Umbilical cord (tissue), 2 donors: ENCODE results near the genes RAB7A and ALG1L2.

- RAMPAGE, long total RNA = start-site peak on the plus strand at chr3:128726142-128726216, 52 and 28 reads in 2 replicates
These were observed at the start of gene RAB7A for GRCh38 chr3:128725886-128726542. RAB7A (plus strand) TSS chr3:128726183.

GRCh38 chr3:128726543-128727329 is 753 bp downstream of the RAB7A start:
- RAMPAGE, long total RNA = no peak

DNA sequence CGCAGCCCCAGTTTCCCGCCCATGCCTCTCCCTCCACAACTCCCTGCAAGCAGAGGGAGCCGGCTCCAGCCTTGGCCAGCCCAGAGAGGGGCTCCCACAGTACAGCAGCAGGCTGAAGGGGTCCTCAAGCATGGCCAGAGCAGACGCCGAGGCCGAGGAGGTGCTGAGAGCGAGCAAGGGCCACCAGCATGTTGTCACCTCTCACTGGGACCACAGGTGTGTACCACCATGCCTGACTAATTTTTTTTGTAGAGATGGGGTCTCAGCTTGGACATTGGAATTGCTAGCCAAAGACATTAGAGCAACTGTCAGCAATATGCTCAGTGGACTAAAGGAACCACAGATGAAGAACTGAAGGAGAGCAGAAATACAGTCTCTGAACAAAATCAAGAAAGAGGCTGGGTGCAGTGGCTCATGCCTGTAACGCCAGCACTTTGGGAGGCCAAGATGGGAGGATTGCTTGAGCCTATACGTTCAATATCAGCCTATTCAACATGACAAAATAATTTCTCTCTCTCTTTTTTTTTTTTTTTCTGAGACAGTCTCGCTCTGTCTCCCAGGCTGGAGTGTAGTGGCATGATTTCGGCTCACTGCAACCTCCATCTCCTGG is 17.4 kb downstream of the RAB7A start:
- RAMPAGE, long total RNA = no peak

DNA sequence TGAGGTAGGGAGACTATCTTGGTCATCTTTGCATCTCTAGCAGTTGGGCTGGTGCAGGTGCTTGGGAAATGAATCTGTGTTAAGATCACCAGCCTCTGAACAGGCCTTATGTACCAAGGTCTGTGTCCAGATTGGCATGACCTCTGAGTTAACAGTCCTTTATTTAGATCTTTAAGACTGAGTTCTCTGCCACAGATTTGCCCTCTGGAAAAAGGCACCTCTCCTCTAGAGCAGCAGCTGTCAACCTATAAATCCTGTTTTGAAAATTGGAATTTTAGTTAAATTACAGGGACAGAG is 35.4 kb downstream of the RAB7A start:
- RAMPAGE, long total RNA = no peak

DNA sequence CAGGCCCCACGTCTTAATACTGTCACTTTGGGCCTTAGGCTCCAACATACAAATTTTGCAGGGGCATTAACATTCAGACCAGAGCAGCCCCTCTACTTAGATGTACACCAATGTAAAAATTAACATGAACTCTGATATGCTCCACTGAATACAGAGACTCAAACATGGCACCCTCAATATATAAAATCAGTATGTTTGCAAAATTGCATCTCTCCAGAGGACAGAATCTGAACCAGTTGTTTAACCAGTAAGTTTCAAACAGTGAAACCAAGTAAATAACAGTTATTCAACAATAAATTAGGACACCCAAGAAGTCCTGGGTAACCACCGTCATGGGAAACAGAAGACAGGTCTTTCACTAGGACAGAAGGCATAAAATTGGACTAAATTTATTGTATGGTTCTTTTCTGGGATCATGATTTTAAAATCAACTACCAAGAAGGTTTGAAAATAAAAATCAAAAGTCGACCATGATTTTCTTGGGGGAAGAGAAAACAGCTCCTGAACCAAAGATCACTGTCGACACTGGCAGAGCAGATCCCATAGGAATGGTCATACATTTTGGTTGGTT is 40.2 kb downstream of the RAB7A start:
- RAMPAGE, long total RNA = no peak

DNA sequence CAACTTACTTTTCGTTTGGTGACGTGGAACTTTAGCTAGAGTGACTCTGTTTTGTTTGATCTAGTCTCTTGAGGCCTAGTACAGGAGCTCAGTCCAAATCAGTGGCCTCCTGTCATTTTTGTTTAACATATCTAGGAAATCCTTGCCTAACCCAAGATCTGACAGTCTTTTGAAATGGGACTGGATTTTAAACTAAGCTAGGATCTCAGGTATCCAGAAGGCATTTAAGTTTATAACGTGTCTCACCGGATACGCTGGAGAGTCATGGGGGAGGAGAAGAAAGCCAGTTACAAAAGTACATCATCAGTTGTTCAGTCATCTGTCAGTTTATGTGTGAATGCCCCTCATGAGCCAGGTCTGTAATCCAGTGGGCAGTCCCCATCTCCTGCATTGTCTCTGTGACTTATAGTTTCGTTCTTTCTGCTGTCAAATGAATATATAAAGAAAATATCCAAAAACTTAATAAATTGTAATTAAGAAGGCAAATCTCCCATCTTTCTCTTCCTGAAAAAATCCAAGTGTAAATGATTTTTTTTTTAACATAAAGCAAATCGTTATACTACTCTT is 44.4 kb downstream of the RAB7A start:
- RAMPAGE, long total RNA = no peak

DNA sequence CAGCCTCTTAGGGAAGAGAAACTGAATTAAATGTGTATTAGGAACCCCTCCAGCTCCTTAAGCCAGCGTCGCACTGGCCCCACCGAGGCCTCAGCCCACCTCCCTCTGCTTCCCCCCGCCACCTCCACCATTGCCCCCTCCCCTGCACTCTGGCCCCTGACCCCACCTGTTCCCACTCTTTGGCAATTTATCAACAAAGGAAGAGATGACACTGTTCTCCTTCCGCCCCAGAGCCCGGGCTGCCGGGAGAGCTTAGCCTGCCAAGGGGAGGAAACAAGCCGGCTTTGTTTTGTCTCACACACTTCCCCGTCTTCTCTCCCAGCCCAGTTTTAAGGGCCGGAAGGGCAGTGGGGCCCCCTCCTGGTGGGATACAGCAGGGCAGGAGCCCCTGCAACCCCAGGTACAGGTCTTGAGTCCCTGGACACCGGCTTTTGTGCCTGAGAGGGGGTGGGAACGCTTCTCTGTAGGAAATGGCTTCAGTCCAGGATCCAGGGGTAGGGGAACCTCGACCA is 27.3 kb downstream of the GP9 start:
- RAMPAGE, long total RNA = no peak

DNA sequence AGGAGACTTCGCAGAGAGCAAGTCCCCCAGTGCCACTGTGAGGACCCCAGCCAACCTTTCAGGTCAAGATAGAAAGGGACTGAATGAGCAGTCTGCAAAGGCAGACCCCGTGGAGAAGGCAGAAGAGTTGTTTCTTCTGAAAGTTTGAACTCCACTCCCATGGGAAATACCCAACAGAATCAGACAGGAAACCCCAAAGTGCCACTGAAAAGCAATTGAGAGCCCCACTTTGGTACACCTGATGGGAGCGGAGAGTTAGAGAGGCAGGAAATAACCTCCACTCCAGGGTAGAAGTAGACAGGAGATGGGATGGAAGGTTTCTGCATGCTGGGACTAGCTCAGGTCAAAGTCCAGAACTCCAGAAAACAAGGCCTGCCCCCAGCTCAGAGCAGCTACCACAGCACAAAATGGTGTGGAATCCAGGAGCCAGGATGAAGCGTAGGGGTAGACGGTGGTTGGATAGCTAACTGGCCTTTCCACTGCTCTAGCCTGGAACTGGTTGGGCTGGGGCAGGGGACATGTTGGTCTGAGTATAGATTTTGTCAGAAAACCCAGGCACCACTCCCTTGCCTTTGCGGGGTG is 1.8 kb upstream of the RAB43 start:
- RAMPAGE, long total RNA = no peak

DNA sequence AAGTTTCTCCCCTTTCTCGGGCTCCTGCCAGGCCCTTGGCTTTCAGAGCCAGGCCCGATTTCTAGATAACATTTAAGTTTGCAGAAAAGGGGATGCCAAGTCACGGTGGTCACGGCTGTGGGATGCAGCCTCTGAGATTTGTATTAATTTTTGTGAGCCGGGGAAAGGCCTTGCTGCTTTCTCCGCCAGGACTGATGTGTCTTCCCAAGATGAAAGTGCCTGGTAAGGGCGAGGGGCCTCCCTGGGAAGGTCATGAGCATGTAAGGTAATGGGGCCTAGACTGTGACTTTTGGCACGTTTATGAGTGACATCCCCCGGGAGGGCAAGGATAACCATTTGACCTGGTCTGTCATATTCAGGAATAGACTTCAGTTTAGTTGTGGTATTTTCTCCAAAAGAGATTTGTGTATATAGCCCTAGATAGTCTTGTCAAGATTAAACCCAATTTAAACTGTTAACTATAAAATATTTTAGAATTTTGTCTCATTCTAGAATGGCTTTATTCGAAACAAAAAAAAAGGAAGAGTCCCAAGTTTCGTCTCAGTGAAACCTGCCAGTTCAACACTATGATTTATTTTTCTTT is 646 bp upstream of the CNBP start:
- RAMPAGE, long total RNA = no peak

DNA sequence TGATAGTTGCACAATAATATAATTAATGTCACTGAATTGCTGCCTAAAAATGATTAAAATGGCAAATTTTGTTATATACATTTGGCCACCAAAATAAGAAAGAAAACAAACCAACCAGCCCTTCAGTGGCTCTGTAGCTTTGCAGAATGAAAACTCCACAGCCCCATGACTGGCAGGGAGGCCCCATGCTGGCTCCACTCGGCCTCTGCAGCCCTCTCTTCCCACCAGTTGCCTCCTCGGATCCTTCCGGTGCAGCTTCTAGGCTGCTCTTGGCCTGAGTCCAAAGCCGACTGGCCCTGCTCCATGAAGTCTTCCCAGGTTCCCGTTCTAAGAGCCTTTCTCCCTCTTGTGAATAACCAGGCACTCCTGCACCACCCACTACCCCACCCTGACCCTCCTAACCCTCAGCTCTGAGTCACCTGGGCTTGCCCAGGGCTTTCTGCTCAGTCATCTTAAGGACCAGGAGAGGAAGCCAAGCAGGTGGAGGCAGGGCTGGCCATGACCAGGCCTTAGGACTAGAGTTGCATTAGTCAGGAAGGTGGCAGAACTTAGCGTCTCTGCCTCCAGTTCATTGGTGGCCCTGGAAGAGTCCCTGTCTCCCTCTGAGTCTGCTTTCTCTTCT is 28.0 kb upstream of the CNBP start:
- RAMPAGE, long total RNA = no peak

- RAMPAGE, long total RNA = no peak
These were observed 16.0 kb upstream of the COPG1 start for GRCh38 chr3:129233288-129234020.

DNA sequence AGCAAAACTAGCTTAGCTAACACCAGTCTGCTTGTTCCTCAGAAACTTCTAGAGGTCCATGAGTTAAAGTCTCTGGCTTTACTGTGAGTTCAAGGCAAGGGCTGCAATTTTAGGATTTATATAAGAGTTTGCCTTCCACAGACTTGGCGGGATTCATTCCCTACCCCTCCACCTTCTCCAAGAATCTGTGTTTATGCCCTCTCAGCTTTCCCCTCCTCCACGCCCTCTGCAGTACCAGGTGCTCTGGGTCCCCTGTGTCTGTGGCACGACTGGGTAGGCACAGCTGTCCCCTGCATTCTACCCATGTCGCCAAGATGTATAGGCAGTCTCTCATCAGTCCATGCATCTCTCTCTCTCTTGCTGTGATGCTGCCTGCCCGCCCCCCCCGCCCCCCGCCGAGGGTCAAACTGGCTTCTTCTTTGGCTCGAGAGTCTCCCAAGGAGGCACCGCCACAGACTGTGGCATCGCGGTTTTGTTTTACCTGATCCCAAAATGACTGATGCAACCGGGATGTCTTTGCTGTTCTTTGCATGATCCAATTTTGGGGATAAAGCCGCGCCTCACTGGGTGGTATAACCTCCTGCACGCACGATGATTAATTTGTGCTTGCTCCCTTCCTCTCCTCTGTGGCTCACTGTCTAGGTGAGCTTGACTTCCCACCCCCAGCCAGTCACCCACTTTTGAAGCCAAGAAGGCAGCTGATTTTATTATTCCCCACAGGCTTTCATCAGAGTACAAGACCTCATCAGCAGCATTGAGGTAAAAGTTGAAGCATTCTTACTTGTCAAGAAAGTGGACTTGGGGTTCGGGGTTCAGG is 43.7 kb downstream of the EFCAB12 start:
- RAMPAGE, long total RNA = no peak

DNA sequence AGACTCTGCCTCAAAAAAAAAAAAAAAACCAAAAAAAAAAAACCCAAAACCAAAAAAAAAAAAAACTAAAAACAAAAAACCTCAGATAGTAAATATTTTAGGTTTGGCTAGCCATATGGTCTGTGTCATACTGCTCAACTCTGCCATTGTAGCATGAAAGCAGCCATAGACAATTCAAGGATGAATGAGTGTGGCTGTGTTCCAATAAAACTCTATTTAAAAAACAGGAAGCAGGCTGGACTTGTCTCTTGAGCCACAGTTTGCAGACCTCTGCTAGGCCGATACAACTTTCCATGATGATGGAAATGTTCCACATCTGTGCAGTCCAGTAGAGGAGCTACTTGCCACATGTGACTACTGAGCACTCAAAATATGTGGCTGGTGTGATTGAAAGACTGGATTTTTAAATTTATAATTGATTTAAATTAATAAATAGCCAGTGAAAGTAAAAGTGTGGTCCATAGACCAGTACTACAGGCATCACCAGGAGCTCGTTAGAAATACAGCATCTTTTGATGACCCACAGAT is 11.1 kb downstream of the EFCAB12 start:
- RAMPAGE, long total RNA = no peak

GRCh38 chr3:129429872-129431074 is 1.8 kb upstream of the EFCAB12 start:
- RAMPAGE, long total RNA = no peak

DNA sequence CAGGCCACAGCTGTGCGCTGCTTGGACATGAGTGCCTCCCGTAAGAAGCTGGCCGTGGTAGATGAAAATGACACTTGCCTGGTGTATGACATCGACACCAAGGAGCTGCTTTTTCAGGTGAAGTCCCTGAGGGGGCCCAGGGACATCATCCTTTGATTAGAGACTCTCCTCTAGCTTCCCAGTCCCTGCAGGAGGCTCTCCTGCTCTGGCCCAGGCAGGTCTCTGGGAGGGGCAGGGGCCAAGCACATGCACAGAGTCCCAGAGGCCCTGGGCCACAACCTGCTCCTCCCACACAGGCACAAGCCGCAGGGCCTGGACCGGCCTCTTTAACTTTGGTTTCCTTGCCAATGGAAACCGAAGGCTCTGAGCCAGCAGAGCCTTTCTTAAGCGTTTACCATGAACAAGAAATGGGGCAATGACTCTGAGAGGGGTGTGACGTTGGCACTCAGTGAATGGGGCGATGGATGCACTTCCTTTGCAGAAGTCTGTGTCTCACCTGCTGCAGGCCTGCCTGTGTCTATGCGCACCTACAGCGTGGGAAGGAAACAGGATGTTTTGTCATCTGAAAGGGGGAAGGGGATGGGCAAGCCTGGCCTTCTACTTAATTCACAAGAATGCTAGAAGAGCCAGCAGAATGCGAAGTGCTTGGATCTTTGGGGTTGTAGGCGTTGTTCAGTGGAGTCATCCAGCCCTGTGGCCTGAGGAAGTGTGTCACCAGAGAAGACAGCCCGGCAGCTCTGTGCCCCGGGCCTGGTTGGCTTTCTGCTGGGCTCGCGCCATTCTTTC is 41.7 kb downstream of the IFT122 start:
- RAMPAGE, long total RNA = no peak

GRCh38 chr3:129485668-129486423 is 42.6 kb upstream of the RHO start:
- RAMPAGE, long total RNA = no peak

DNA sequence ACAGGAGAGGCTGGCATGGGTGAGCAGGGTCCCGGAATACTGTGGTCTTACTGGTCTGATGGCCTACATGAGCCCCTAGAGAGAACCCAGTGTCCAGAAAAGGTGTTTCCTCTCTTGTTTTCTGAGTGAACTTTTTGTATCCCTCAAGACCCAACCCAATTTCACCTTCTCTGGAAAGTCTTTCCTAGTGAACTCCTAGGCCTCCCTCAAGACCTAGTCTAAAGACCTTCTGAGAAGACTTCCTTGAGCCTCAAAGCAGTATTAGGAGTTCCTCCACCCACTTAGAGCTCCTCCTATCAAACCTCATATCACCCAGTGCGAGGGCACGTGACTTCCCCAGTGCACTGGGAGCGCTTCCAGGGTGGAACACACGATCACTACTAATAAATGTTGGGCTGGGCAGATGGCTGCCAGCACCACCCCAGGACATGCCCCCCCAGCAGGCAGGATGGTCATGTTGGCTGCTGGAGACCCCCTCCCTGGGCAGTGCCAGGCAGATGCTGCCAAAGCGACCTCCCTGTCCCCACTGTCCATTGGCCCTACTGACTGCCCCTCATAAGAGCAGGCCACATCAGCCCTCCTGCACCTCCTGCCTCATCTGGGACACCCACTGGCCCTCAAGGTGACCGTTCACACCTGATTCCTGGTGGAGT is 8.4 kb upstream of the PLXND1 start:
- RAMPAGE, long total RNA = no peak

GRCh38 chr3:129722033-129722485 is 115.6 kb upstream of the PLXND1 start:
- RAMPAGE, long total RNA = no peak

GRCh38 chr3:130081460-130082066 is at the start of gene ALG1L2:
ALG1L2 (plus strand) TSS chr3:130081831.
- RAMPAGE, long total RNA = no peak

DNA sequence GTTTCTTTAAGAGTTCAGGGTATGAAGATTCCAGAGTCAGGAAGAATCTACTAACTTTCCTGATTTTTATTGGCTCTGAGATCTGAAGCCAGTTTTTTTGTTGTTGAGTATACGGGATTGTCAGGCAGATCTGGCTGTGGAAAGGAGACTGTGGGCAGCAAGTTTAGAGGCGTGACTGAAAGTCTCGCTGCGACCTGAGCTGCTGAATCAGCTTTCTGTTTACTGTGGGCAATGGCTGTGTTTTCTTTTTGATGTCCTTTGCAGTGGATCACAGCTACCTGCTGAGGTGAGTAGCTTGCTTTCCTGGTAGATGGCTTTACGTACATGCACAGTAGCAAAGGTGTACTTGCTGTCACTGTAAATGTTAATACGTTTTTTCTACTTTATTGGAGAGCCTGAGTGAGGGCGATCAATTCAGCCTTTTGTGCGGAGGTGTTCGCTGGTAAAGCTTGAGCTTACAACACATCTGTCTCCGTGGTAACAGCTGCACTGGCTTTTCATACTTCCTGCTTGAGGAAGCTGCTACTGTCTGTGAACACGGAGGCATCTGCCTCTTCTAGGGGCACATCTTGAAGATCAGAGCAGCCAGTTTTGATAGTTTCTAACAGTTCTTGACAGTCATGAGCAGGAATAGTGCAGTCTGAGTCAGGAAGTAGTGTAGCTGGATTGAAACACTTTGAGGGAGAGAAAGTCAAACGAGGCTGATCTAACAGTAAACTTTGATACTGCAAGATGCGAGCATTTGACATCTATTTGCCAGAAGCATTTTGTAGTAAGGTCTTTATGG is 97.9 kb downstream of the ALG1L2 start:
- RAMPAGE, long total RNA = no peak